ENCODE data around the genes TNPO1 and HEXB.

DNA sequence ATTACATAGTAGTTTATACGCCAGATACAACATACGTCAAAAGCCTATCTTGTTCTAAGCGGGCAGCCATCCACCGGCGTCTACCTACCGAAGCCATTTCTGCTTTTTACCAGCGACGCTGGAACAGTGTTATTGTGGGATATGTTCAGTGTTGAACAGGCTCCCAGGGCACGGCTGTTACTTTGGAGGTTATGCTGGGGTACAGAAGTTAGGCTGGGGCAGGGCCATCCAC lies 480 bp upstream of the TNPO1 start:
- RRBS: no CpG with 5 or more reads among the region's 9 CpGs

- RRBS: 1% methylated on average over 39 of the region's 89 CpGs
Observed at GRCh38 chr5:72816297-72817014, at the start of gene TNPO1. TSS of gene TNPO1 (plus strand) at chr5:72816661.

DNA sequence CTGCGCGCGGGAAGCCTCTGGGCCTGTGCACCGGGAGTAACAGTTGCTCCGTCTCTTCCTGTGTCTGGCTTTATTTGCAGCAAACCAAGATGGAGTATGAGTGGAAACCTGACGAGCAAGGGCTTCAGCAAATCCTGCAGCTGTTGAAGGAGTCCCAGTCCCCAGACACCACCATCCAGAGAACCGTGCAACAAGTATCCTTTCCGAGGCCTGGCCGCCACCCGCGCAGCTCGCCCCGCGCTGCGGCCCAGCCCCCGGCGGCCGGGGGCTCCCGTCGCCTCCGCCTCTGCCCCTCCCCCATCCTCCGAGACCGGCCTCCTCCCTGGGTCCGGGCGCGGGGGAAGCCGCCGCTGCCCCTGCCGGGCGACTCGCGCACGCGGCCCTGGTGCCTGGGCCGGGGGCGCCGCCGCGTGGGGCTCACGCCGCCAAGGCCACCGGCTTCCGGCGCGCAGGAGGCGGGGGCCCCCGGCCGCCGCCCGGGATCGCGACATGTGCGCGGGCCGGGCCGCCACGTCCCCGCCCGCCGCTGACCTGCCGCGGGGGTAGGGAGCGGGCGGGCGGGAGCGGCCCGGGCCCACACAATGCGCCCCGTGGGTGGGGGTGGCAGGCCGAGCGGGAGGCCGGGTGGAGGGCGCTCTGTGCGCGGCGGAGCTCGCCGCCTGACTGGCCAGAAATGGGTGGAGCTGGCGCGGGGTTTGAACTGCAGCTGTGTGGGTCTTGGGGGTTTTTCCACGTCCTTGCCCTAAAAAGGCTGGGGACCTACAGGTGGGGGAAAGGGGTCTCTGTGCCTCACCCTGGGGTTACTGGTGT lies 32.0 kb downstream of the TNPO1 start:
- RRBS: 2% methylated on average over 38 of the region's 81 CpGs

- RRBS: 10% methylated on average over 12 of the region's 37 CpGs
Observed at GRCh38 chr5:73446431-73447074, 2.0 kb downstream of the FOXD1 start.

GRCh38 chr5:73447826-73448434 lies 647 bp downstream of the FOXD1 start:
- RRBS: under 1% methylated on average over 15 of the region's 78 CpGs

DNA sequence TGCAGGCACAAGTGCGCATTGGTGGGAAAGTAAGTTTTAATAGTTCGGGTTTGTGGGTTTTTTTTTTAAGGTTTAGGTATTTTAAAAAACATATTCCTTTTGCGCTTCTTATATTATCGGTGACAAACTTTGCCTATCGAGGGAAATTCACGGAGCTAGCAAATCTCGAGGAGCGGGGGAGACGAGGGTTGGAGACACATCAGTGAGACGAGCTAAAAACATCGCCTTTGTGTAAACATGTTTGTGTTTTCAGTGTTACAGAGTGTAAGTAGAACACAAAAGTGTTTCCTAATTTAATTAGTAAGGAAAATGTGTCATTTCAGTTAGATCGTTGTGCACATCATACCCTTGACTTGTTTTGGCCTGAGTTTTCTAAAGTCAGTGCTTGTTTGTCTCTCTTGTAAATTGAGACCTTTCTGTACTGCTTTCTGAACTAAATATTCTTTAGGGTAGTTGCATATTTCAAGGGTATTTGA lies 970 bp downstream of the BTF3 start:
- RRBS: no CpG with 5 or more reads among the region's 12 CpGs

- RRBS: no CpG with 5 or more reads among the region's 6 CpGs
Observed at GRCh38 chr5:73502048-73502434, 3.8 kb downstream of the BTF3 start.

GRCh38 chr5:73822723-73823179 lies 196.8 kb downstream of the ARHGEF28 start:
- RRBS: no CpG with 5 or more reads among the region's 3 CpGs

- RRBS: 39% methylated on average over 5 of the region's 19 CpGs
Observed at GRCh38 chr5:73900778-73901469, 274.9 kb downstream of the ARHGEF28 start.

GRCh38 chr5:73919312-73919763 lies 293.3 kb downstream of the ARHGEF28 start:
- RRBS: no CpG with 5 or more reads among the region's 2 CpGs

- RRBS: no CpG with 5 or more reads among the region's 6 CpGs
Observed at GRCh38 chr5:74589305-74590090, 51.0 kb downstream of the ENC1 start.

GRCh38 chr5:74634694-74635667 lies 5.5 kb downstream of the ENC1 start:
- RRBS: no CpG with 5 or more reads among the region's 24 CpGs

GRCh38 chr5:74641750-74642858 lies 1.6 kb upstream of the ENC1 start:
- RRBS: no CpG with 5 or more reads among the region's 33 CpGs

DNA sequence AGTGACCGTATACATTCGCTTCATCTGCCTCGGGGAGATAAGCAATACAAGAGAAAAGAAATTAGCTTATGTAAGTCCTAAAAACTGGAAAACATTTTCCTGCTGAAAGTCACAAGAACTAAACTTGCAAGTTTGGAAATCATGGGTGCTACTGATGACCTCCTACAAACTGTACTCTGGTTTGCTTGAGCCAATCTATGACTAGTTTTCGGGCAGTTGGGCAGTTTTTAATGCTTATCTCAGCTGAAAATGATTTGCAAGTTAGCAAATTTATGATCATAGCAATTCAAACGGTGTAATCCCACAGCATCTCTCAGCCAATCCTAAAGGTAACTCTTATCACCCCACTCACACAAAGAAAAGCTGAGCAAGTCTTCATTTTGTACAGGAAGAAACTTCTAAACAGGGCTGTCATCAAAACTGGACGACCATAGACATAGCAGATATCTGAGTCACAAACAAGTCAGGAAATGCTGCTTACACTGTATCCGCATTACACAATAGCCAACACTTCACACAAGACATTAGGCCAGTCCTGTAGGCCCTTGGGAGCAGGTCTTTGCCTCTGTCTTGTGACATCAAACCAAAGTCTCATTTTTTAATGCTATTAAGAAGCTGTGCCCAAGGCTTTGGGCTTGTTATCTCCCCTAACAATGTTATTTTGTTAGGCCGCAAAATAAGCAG lies 2.6 kb upstream of the ENC1 start:
- RRBS: no CpG with 5 or more reads among the region's 8 CpGs

GRCh38 chr5:74684834-74685910 lies at the start of gene HEXB:
TSS of gene HEXB (plus strand) at chr5:74685233.
- RRBS: 1% methylated on average over 34 of the region's 82 CpGs

- RRBS: no CpG with 5 or more reads among the region's 6 CpGs
Observed at GRCh38 chr5:74707248-74707734, 22.3 kb downstream of the HEXB start.

DNA sequence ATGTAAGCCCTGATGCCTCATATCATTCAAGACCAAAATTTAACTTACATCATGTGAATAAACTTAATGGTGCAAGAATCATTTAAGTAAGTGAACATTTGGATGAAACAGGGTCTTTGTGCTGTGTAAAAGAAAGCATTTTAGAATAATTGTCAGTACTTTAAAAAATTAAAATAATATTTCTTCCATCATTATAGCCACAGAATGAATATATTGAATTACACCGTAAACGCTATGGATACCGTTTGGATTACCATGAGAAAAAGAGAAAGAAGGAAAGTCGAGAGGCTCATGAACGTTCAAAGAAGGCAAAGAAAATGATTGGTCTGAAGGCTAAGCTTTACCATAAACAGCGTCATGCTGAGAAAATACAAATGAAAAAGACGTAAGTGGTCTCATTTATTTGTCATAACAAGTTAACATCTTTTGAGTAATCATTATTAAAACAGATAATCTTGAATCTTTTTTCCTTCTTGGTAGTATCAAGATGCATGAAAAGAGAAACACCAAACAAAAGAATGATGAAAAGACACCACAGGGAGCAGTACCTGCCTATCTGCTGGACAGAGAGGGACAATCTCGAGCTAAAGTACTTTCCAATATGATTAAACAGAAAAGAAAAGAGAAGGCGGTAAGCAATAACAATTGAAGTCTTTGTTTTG lies 1.8 kb downstream of the NSA2 start:
- RRBS: no CpG with 5 or more reads among the region's 9 CpGs

- RRBS: no CpG with 5 or more reads among the region's 2 CpGs
Observed at GRCh38 chr5:74865564-74865712, 749 bp downstream of the FAM169A start.

GRCh38 chr5:74917999-74918645 lies 51.9 kb upstream of the FAM169A start:
- RRBS: no CpG with 5 or more reads among the region's 5 CpGs

GRCh38 chr5:74947965-74948579 lies 81.9 kb upstream of the FAM169A start:
- RRBS: no CpG with 5 or more reads among the region's 7 CpGs

Data from foreskin fibroblast (primary cell).